ENCODE measurements around a stretch of chr6.

DNA sequence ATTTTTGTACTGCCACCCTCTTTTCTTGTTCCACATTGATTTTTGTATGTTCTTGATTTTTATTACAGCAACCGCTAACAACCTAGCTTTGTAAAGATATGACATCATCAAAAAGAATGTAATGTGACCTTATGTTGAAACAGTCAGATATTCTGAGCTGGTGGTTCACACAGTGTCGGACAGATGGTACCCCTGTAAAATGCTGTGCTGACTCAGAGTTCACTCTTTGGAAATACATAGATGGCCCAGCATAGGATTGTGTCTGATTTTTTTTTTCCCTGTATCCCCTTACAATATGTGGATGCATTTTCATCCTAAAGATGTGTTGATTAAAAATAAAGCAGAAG lies 119.0 kb downstream of the QKI start:
- RRBS, result no CpG with 5 or more reads among the region's 2 CpGs

GRCh38 chr6:163534761-163535569 lies 120.4 kb downstream of the QKI start:
- RRBS, result no CpG with 5 or more reads among the region's 8 CpGs

DNA sequence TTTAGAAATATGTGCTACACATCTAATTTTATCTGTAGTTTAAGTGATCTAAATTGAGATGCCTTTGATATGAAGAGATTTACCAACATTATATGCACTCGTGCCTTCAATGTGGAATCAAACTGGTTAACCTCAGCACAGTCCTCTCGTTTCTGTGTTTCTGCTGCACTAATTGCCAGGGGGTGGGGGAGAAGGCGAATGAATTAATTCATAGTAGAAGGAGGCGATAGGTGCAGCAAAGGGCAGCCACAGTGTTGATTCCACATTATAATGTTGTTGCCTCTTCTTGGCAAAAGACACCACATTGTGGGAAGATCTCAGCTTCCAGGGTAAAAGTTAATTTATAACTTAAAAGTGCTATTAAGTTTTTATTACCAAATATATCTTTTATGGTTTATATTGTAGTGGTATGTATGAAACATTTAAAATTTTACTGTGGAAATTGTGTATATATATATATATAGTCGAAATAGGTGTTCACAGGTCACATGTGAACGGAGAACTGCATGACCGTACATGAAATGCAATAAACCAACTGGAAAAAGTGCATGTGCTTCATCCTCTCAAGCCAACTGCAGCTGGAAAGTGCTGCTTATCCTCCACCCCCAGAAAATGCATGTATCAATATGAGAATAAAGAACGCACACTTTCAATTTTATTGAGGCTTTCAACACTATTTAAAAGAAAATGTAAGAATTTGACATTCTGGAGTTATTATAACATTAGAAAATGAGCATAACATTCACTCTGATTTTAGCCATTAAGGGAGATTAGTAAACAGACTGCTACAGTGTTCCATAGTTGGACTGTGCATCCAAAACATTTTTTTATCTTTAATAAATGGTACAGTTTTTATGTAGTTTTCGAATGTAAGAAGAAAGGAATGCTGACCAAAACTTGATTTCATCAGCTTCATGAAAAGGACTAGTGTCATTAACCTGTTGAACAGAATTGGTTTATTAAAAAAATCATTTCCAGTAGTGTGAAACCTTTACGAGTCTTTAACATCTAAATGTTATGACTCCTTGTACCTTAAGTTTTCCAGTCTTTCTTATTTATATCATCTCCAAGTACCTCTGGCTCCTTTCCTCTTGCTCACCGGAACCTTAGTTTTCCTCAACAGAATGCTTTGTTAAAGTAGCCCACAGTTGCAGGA lies 162.0 kb downstream of the QKI start:
- RRBS, result no CpG with 5 or more reads among the region's 11 CpGs

GRCh38 chr6:163579466-163580522 lies 165.3 kb downstream of the QKI start:
- RRBS, result no CpG with 5 or more reads among the region's 11 CpGs

DNA sequence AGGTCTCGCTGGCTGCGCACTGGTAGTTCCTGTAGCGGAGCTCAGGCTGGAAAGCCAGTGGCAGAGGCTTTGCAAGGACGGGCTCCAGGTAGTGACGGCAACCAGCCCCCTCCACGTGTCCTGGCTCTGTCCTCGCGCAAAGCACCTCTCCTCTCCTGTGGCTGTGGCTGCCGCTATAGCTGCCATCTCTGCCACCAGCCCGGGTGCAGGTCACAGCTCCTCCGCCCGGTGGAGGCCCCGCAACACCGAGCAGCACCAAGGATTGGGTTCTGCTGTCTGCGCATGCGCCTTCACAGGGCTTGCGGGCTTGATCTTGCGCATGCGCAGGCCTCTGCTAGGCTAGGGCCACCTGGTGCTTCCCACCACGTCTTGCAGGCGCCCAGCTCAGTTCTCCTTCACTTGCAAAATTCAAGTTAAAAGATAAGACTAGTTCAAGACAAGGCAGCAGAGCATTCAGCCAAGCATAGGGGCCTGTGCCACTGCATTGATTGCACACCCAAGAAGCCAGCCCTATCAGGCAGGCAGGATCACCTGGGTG lies 625.5 kb downstream of the QKI start:
- RRBS, result no CpG with 5 or more reads among the region's 21 CpGs

DNA sequence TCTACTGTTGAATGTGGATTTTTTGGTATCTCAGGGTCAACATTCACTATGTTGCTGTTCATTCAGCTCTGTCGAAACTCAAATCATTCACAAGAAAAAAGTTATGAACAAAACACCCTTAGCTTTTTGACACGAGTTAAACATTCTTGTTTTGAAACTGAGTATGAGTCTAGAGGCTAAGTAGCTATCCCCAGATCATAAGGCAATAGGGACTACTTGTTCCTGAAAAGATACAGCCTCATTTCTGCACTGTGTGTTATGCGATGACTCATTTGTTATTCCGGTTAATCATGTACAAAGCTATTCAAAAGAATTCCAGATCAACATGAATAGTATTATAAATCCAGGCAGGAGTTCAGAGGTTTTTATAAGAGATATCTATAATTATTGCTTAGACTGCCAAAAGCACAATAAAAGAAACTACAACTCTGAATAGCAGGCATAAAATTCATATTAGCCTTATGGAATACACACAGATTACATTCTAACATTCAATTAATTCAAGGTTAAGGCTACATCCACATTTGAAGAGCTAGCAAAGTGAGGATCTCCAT lies 908.1 kb downstream of the QKI start:
- RRBS, result no CpG with 5 or more reads among the region's 4 CpGs

DNA sequence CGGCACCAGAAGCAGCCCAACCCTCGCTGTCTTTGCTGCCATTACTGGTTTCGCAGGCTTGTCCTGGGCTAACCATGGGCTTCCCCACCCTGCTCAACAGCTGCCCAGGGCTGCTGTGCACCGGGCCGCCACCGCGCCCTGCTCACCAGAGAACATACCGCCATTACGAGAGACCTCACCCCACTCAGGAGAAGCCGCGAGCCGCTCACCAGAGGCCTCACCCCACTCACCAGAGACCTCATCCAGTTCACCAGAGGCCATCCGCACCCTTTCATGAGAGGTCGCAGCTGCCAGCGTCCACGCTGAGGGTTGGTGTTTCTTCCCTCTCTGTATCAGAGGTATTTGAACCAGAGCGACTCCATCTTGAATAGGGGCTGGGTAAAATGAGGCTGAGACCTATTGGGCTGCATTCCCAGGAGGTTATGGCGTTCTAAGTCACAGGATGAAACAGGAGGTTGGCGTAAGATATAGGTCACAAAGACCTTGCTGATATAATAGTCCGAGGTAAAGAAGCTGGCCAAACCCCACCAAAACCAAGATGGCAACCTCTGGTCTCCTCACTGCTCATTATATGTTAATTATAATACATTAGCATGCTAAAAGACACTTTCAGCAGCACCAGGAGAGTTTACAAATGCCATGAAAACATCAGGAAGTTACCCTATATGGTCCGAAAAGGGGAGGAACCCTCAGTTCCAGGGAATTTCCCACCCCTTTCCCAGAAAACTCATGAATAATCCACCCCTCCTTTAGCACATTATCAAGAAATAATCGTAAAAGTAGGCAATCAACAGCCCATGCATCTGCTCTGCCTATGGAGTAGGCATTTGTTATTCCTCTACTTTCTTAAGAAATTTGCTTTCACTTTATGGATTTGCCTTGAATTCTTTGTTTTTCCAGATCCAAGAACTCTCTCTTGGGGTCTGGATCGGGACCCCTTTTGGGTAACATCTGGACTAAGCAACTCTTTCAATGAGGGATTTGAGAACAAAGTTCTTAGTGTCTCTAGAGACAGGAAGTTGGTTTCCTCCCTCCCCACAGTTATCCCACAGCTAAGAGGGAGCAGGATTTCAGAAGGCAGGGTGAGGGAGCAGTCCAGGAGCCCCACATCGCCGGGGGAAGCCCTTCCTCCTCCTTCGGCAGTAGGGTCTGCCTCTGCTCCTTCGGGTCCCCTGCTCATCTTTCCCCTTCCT lies 923.4 kb downstream of the QKI start:
- RRBS, result 75% methylated on average over 2 of the region's 27 CpGs

DNA sequence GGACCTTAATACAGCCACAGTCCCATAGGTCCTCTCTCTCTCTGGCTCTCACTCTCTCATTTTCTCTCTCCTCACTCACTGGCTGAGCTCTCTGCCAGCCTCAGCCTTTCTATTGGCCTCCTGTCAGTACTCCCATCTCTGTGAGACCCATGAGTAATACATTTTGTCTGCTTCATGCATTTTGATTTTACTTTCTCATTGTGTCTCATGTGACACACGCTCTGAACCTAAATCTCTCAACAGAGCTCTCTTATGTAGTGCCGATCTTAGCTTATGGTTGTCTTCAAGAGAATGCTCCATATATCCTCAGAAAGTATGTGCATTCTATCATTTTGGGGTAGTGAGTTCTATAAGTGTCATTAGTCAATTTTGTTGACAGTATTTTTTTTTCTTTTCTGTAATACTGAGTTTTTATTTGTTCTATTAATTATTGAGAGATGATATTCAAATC lies 907.4 kb downstream of the C6orf118 start:
- RRBS, result no CpG with 5 or more reads among the region's 2 CpGs

DNA sequence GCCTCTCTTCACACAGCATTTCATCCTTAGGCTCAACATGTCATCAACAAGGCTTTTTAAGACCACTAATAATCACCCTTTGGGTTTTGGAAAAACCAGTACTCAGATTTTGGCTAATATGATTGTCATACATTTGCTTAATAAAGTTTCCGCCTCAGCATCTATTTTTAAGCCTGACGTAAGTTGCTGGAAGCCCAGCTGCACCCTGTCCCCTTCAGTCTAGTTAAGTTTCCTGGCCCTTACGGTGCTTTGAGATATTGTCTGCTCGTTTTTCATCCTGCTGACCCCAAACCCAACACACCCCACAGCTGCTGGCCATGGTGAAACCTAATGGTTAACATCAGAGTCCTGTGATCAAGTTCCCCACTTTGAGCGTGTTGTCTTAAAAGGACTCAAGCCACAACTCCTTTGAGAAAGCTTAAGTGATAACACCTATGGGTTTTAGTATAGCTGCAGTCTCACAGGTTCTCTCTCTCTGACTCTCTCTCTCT lies 802.2 kb downstream of the C6orf118 start:
- RRBS, result no CpG with 5 or more reads among the region's 5 CpGs

- RRBS, result no CpG with 5 or more reads among the region's 18 CpGs
Measured at GRCh38 chr6:166009011-166009382, 158.7 kb downstream of the TBXT start.

DNA sequence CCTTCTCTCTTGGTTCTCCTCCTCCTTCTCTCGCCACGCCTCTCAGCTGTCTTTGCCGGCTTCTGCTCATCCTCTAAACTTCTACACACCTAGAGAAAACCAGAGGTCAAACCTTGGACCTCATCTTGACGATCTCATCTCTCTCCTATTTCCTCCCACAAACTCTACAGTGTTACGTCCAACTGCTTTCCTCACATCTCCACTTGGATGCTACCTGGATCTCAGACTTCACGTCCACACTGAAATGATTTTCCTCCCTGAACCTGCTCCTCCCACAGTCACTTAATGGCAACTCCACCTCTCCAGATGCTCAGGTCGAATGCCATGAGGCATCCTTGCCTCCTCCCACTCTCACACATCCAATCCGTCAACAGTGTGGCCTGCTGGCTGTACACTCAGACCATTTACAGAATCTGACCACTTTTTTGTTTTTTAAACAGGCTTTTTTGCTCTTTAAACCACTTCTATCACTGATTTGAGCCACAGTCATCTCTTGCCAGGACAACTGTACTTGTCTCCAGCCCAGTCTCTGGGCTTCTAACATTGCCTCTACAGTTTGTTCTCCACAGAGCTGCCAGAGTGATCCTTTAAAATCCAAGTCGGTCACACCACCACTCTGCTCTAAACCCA lies 2.5 kb downstream of the SFT2D1 start:
- RRBS, result no CpG with 5 or more reads among the region's 9 CpGs

GRCh38 chr6:166379906-166380263 lies 2.9 kb downstream of the MPC1 start:
- RRBS, result no CpG with 5 or more reads among the region's 2 CpGs

DNA sequence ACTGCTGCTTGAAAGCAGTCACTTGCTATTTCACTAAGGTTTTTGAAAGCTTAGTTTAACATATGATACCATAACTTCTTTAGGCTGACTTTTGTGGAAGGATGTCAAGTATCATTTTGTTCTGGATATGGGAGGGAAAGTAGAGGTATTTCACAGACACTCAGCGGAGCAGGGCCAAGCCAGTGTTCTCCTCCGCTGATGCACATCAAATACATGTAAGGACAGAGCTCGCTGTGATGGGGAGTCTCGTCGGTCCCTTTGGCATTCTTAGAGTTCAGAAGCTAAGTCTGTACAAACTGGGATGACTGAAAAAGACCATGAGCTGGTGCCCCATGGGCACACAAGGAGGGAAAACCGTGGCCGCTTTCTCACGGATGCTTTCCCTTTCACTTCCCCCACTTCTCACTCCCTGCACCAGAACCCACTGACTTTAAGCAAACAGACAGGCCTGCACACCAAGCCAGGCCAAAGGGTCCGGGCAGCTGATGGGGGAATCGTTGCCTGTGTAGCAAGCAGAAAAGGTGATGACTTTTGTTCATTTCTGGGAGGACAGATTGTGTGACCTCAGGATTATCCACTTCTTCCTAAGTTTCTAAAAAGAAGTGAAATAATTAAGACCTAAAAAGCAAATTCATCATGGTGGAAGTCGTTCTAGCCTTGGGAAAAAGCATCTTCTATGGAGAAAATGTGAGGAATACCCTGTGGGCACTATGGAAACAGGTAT lies 27.8 kb upstream of the MPC1 start:
- RRBS, result no CpG with 5 or more reads among the region's 11 CpGs

DNA sequence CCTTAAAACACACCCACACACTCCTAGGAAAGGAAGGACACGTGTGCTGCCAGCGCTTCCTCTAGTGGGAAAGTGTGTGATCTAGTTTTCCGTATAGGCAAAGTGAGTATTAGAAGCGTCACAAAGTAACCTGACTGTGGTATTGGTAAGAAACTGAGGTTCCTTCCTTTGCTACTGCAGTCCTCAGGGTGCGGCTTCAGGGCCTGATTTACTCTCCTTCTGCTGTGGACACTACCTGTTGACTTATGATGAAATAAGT lies 36.0 kb upstream of the MPC1 start:
- RRBS, result no CpG with 5 or more reads among the region's 5 CpGs

DNA sequence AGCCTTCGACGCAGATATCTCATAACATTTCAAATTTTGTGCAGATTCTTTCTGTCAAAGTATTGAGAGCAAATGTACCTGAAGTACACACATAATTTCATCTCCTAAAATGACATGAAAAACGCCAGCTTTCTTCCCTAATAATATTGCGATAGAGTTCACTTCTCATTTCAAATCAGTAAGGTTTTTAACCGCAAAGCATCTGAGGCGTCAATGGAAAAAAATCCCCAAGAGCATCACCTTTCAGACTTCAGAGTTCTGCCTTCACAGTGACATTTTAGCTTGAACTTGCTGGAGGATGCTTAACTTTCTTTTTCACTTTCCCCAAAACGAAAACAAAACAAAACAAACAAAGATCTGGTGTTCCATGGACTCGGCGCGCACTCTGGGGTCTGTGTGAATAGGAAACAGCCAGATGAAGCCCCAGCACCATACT lies 44.7 kb downstream of the RAMACL start:
- RRBS, result no CpG with 5 or more reads among the region's 10 CpGs

DNA sequence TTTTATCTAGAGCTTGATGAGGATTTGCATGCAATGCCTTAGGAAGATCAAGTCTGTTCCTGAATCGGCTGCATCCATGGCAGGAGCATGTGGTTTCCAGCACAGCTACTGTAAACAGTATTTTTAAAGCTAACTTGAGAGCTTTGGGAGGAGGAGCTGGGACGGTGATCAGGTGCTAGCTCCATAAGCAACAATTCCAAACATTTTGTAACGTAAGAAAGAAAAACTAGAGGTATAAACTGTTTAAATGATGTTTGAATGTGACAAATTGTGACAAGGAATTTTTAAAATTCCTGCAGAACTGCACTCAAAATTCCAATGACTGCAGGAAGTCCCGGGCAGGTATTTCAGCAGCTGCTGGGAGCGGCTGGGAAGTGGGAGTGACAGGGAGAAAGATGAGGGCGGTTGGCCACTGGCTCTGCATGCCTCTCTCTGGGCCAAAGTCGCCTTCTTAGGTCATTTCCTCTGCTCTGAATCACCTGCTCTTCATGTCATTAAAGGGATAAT lies 44.1 kb downstream of the RAMACL start:
- RRBS, result no CpG with 5 or more reads among the region's 7 CpGs

GRCh38 chr6:166561312-166562373 lies 24.8 kb downstream of the RAMACL start:
- RRBS, result no CpG with 5 or more reads among the region's 16 CpGs

DNA sequence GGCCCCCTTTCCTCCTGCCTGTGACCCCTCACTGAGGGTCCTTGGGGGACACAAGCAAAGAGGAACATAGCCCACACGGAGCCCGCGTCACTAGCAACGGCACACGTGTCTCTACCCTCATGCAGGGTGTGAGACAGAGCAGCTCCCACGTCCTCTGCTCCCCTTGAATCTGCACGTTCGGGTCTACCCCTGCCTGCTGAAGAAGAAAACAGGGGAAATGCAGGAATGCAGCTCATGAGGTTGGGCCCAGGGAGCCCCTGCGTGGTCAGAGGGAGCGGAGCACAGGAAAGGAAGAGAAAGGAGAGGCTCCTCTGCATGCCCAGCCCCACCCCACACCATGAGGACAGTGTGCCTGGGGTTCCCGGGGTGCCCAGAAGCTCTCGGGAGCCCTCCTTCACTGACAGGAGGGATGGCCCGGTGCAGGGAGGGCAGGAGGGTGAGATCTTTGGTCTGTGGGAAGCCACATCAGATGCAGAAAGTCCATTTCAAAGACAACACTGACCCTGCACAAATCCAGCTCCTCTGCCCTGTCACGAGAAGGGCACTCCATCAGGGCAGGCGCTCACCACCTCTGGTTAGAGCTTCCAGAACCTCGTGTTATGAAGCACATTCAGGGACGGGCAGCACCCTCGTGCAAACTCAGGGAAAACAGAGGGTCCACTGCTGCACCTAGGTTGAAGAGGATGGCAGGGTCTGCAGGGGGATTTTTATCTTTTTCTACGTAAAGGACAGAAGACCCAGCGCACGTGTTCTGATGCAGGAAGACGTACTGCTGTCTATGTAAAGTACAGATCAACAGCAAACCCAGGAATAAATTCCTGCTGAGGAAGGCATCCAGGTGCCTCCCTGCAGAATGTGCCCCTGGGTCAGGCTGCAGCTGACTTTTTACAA lies 13.5 kb downstream of the RAMACL start:
- RRBS, result 62% methylated on average over 3 of the region's 22 CpGs

DNA sequence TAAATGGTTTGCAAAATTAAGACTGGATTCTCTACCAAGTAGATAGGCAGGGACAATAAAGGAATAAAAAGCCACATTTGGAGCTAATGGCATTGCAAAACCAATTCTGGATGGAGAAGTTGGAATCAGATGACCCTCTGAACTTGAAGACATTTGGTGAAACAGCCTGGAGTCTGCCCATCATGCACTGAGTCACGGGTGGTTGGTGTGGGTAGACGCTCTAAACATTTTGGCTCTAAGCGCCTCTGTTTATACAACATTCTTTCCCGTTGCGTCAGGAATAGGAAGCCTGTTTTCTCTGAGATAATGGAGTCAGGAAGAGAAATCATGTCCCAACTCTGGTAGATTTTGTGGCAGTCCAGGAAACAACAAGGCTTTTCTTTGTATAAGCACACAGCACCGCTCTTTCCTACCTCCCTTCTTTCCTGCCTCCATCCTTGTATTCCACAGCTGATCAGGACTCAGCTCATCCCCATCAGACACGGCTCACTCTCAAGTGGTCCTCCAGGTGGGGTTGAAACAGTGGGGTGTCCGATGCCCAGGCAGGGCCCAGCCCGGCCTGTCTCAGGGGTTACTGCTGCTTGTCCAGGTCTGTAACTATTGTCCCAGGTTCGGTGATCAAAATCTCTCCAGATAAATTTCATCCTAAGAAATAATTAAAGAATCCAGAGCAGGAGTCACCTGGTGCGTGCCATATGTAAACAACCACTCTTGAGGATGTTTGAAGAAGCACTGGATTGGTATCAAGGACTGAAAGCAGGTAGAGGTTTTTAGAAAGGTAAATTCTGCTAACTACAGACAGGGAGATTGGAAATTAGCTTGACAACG lies 12.1 kb upstream of the RAMACL start:
- RRBS, result no CpG with 5 or more reads among the region's 12 CpGs

GRCh38 chr6:166633664-166634624 lies 6.9 kb upstream of the RPS6KA2 start:
- RRBS, result no CpG with 5 or more reads among the region's 26 CpGs